Caco-2 (cell line): ENCODE results near the gene CSE1L.

DNA sequence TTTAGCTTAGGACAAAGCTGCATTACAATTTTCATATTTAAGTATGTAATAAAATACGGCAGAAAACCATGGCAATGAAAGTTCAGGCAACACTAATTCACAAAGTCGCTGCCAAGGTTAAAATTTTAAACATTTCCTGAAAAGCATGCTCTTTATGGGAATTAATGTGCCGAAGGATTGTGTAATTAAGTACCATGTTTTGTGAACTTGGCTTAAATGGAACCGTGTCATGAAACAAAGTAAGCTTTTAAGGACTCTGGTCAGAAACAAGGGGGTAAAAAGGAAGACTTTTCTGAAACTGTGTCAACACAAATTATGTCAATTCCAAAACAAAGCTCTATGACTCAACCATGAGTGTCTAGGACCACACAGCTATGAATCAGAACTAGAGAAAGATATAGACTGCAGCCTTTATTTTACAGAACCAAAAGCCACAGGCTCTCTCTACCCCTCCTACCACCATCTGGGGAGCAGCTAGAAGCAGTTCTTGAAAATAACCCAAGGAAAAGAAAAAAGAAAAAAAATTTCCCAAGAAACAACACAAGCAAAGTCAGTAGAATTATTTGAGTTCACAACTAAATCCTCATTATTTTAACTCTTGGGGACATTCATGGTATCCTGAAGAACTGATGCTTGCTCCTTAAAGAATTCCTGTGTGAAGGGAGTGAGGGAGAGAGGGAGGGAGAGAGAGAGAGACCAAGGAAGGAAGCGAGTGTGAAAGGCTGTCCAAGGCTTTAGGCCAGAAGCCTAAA is 82.0 kb downstream of the ZMYND8 start:
- PRO-cap = no peak
- RRBS = no CpG with 5 or more reads among the region's 5 CpGs

- PRO-cap = no peak
- RRBS = no CpG with 5 or more reads among the region's 10 CpGs
These were observed 15.7 kb downstream of the ZMYND8 start for GRCh38 chr20:47340647-47341291.

- PRO-cap = bidirectional peak, plus-strand start at chr20:47358956, minus-strand start at chr20:47359141; bidirectional peak, plus-strand start at chr20:47359540, minus-strand start at chr20:47359246
- RRBS = no CpG with 5 or more reads among the region's 17 CpGs
These were observed 2.4 kb upstream of the ZMYND8 start for GRCh38 chr20:47358657-47359480.

GRCh38 chr20:47360164-47361428 is 4.1 kb upstream of the ZMYND8 start:
- PRO-cap = bidirectional peak, plus-strand start at chr20:47360437, minus-strand start at chr20:47360273; bidirectional peak, plus-strand start at chr20:47360968, minus-strand start at chr20:47360855; bidirectional peak, plus-strand start at chr20:47361011, minus-strand start at chr20:47360986
- RRBS = no CpG with 5 or more reads among the region's 32 CpGs

- PRO-cap = no peak
- RRBS = no CpG with 5 or more reads among the region's 1 CpG
These were observed 66.1 kb upstream of the NCOA3 start for GRCh38 chr20:47435672-47435965.

DNA sequence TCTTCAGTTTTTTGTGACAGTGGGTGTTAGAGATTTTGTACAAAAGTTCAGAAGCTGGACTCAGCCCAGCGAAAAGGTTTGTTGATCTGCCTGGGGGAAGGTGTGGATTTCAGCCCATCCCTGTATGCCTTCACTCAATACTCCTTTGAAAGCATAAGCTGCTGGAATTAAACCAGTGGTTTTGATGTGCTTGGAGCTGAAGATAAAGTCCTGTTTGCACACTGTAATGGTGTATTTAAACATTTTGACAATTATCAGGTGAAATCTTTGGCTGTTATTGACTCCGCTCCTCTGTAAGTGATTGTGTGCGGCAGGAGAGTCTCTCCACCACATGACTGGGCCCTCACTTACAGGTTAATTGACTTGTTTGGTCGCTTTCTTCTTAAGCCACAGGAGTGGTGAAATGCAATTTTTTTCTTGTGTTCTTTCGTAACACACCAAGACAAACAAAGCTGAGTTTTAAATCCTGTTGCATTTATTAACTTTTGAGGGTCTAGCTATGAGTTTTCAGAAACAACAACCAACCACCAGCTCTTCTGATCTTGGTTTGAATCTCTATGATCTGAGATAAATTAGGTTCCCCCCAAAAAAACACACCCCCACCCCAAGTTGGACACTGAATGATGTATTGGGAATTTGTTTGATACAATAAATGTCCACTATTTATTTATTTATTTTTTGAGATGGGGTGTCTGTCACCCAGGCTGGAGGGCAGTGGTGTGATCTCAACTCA is 46.4 kb upstream of the NCOA3 start:
- PRO-cap = bidirectional peak, plus-strand start at position 262 of the sequence, minus-strand start at position 142 of the sequence; bidirectional peak, plus-strand start at position 488 of the sequence, minus-strand start at position 360 of the sequence
- RRBS = no CpG with 5 or more reads among the region's 5 CpGs

DNA sequence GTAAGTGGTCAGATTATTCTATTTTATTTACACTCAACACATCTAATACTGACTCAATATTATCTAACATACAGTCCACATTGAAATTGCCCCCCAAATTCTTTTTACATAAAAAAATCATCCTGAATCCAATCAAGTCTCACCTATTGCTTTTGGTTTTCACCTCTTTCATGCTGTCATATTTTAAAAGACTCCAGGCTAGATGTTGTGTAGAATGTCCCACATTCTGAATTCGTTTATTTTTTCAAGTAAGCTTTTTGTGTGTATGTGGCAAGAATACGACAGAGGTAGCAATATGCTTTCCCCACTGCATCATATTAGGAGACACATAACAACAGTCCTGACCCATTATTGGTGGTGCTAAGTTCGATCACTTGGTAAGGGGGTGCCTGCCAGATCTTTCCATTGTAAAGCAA is 712 bp upstream of the NCOA3 start:
- PRO-cap = unidirectional peak, plus-strand start at position 315 of the sequence; unidirectional peak, plus-strand start at position 344 of the sequence
- RRBS = no CpG with 5 or more reads among the region's 3 CpGs

- PRO-cap = no peak
- RRBS = no CpG with 5 or more reads among the region's 10 CpGs
These were observed 19.6 kb downstream of the NCOA3 start for GRCh38 chr20:47521246-47521729.

GRCh38 chr20:47525950-47526797 is 24.5 kb downstream of the NCOA3 start:
- PRO-cap = no peak
- RRBS = no CpG with 5 or more reads among the region's 49 CpGs

- PRO-cap = no peak
- RRBS = 97% methylated on average over 5 of the region's 27 CpGs
These were observed 116.5 kb downstream of the SULF2 start for GRCh38 chr20:47668580-47669446.

- PRO-cap = no peak
- RRBS = 96% methylated on average over 1 of the region's 23 CpGs
These were observed 98.7 kb downstream of the SULF2 start for GRCh38 chr20:47686392-47687106.

DNA sequence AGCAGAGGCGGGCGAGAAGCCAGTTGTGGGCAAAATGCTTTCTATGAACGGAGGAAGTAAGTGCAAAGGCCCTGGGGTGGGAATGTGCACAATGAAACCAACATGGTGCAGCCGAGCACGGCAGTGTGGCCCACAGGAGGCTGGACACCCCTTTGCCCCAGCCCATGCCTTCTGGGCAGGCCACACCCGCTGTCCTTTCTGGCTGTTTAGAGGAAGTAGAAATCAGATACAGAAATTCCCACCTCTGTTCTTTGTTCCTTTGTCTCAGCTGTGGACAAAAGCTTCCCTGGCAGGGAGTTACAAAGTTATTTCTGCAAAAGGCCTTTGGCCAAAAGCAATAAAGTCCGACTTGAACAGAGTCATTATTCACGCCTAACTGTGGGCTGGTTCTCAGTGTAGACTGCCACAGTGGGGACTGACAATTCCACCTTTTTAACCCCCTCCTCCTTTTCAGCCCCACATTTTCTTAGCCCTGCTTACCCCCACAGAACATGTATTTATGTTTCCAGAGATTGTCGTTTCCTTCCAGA is 11.8 kb downstream of the SULF2 start:
- PRO-cap = no peak
- RRBS = no CpG with 5 or more reads among the region's 9 CpGs

DNA sequence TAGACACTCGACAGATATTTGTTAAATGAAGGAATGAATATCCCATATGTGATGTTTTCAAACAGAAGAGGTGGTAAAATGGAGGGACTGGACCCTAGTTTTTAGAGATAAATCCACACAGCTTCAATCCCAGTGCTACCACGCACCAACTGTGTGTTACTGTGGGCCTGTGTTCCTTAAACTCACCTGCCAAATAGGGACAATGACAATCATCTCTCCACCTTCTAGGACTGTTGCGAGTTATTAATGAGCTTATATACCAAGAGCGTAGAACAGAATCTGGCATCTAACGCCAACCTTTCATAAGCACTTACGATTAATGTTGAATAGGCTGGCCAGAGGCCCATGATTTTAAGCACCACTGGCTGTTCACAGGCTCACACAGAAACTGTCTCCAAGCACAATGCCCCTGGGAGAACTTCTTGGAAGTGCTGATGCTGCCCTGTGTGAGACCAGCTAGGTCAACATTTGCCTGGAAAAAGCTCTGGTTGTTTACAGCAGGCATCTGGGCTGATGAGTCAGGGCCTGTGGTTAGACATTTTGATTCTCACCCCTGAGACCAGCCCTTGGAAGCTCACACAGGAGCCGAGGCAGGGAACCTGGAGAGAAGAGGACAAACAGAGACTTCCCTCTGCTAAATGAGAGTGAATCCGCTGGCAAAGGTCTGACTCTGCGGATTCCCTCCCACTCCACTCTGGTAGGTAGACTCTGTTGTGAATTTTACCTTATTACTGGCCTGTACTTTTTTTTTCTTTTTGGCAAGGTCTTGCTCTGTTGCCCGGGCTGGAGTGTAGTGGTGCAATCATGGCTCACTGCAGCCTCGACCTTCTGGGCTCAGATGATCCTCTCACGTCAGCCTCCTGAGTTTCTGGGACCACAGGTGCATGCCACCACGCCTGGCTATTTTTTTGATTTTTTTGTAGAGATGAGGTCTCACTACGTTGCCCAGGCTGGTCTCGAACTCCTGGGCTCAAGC is 6.8 kb upstream of the SULF2 start:
- PRO-cap = no peak
- RRBS = no CpG with 5 or more reads among the region's 15 CpGs

DNA sequence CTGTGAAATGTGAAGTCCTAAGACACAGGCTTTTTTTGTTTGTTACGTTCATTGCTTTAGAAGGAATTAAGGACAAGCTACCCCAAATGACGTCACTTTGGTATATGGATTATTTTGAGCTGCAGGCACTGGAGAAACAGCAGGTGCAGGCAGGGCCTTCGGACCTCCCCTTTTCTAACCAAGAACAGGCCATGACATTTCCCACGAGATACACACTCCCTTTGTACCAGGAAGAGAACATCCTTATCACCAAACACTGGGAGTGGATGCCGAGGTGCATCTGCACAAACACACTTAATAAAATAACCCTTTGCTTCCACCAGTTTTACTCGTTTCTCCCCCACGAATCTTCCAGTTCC is 418.0 kb upstream of the SULF2 start:
- PRO-cap = no peak
- RRBS = no CpG with 5 or more reads among the region's 7 CpGs

GRCh38 chr20:48338822-48339563 is 488.8 kb downstream of the PREX1 start:
- PRO-cap = no peak
- RRBS = no CpG with 5 or more reads among the region's 18 CpGs

GRCh38 chr20:48624893-48626026 is 202.5 kb downstream of the PREX1 start:
- PRO-cap = no peak
- RRBS = 84% methylated on average over 7 of the region's 39 CpGs

DNA sequence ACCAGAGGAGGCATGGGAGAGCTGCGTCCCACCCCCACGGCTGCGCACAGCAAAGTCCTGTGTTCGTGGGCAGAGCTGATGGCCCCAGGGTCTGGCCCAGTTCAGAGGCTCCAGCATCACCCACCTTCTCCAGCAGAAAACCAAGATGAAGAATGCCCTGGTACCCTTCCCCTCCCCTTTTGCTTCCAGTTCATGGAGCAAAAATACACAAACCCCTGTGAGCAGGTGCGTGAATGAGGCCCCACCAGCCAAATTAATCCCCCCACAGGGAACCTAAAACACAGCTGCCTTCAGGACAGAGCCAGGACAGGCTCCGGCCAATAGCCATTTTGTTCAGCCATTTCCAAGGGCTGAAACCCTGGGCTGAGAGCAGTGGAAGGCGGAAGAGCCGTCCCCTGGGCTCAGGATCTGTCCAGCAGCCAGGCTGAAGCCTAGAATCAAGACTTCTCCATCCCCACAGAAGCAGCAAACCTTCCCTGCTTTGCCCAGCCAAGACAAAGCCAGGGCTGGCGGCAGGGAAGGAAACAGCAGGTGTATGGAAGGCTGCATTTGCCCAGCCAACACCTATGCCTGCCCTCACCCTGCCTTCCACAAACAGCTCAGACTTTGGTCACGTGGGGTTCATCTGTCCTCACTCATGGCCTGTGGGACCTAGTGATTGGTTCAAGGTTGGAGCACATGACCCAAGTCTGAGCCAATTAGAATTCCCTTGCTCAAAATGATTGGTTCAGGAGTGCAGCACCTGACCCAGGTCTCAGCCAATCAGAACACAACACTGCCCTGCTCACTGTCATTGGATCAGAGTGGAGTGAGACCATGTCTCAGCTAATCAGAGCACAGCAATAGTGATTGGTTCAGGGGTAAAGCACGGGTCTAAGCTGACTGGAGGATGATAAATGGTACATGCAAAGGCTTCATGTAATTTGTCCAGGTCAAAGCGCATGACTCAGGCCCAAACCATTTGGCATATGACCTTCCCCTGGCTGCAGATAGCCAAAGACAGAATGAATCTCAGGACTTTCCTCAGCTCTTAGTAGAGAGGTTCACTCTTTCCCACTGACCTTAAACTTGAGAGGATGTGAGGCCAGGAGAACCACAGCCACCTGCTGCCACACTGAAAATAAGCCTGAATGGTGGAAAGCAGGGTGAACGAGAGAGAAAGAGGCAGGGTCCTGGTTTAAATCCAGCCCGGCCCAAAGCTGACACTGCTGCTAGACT is 102.4 kb downstream of the PREX1 start:
- PRO-cap = unidirectional peak, minus-strand start at position 596 of the sequence
- RRBS = no CpG with 5 or more reads among the region's 14 CpGs

GRCh38 chr20:48753896-48754657 is 73.7 kb downstream of the PREX1 start:
- PRO-cap = no peak
- RRBS = no CpG with 5 or more reads among the region's 14 CpGs

DNA sequence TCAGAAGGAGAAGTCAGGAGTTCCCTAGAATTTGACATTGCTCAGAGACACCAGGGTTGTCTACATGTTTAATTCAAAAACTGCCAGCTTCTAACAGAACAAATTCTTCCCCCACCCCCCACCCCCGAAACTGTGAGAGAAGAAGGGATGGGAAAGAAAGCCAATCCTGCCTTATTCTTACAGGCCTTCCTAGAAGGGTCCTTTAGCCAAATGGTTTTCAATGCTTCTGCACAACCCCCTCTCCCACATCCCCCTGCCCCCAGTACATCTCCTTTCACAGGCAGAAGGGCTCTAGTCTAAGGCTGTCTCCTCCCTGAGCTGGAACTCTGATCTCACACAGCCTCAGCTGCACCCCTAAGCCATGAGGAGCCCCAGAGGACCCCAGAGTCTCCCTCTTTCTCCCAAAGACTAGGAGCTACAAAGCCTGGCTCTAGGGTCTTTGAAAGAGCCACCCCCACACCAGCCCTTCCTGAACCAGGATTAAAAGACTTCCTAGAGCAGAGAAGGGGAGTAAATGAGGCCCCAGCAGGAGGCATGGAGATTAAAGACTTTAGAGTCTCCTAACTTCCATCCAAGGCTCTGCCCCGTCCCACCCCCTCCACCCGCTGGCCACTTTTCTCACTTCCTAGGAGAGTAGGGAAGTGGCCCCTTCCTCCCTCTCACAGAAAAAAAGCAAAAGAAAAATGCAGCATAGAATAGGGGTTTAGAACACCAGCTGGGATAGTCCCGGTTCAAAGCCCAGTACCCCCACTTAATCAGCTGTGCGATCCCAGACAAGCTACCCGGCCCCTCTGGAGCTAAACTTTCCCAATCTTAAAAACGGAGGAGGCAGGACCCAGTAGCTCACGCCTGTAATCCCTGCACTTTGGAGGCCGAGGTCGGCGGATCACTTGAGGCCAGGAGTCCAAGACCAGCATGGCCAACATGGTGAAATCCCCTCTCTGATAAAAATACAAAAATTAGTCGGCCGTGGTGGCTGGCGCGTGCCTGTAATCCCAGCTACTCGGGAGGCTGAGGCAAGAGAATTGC is 1.7 kb downstream of the PREX1 start:
- PRO-cap = no peak
- RRBS = no CpG with 5 or more reads among the region's 16 CpGs

GRCh38 chr20:49045371-49046431 is at the start of gene CSE1L:
Gene CSE1L, plus strand, starts transcription at chr20:49046312.
- PRO-cap = bidirectional peak, plus-strand start at chr20:49046321, minus-strand start at chr20:49046127
- RRBS = no CpG with 5 or more reads among the region's 39 CpGs